Anterior vena cava (tissue), 1 donor: Measurements from ENCODE around the genes TAFA3, DCLRE1B and DENND2C.

DNA sequence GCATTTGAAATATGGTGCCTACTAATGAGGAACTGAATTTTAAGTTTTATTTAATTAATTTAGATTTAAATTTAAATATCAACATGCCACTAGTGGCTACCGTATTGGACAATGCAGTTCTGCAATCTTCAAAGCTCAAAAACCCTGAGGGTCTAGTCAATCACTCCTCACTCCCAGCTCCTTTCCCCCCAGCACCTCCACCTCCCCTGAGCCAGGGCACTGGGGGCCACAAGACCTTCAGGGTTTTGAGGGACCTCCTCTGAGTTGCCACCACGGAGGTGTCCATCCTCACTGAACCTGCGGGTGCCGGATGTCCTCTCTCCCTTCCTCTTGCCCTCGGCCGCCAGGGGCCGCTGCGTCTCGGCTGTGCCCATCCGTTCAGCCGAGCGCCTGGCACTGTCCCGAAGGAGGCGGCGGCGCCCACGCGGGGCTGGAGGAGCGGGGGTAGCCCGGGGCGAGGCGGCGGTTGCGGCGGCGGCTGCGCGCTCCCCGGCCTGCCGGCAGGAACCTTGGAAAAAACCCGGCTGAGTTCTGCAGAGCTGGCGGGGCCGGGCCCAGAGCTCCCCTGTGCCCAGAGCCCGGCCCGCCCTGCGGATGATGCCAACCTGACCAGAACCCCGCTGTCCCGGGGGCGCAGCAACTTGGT, at the start of gene TAFA3:
TAFA3 (plus strand) TSS at position 396 of the 646 bp plus-strand sequence.
- PRO-cap, result no peak

GRCh38 chr1:112928942-112929546, 27.0 kb downstream of the SLC16A1 start:
- PRO-cap, result no peak

DNA sequence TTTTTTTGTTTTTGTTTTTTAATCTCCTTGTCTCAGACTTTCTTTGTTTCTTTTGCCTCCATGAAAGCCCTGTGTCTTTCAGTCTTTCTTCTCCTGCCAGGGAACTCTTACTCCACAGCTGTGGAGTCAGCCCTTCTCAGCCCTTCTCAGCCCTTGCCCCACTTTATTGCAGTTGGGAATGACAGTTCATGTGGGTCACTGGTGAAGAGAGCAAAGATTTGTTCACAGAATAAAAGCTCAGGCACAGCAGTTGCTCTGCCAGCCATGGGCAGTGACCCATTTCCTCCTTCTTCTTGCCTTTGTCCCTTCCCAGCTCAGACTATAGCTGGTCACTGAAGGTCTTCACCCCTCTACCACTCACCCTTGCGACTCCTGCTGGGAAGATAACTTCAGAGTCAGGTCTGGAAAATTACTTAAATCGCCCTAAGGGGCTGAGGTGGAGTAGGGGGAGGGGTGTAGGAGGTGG, 29.4 kb upstream of the LRIG2 start:
- PRO-cap, result no peak

DNA sequence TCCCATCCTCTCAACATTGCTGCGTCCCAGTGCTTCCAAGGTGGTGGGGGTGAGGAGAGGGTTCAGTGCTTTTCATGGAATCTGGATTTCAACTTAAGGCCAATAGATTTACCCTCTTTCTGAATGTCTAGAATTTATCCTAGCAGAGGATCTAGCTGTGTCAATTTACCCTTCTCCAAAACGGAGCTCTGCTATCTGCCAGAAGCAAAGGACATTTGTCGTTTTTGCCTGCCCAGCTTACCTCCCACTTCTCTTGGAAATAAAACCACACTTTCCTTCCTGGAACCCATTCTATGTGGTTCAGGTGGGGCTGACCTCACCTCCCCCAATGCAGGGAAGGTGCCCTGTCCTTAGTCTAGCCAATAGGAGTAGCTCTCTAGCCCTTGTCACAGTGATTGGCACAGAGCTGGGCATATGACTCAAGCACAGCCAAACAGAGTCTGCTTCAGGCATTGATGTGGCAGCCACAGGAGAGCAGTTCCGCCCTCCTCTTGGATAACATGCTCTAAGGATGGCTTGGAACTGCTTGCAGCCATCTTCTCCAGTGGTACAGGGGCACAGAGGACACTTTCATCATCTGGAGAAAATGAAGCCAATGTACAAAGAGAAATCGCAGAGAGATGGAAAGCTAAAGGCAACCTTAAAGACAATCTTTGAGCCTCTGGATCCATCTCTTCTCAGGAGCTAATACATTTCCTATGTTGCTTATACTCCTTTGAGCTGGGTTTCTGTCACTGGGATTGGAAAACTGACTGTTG, 134.0 kb downstream of the LRIG2 start:
- PRO-cap, result no peak

- PRO-cap, result no peak
Measured at GRCh38 chr1:113443767-113444271, 53.5 kb downstream of the MAGI3 start.

GRCh38 chr1:113449379-113450310, 59.3 kb downstream of the MAGI3 start:
- PRO-cap, result no peak

- PRO-cap, result no peak
Measured at GRCh38 chr1:113505477-113506120, 115.3 kb downstream of the MAGI3 start.

GRCh38 chr1:113523613-113524360, 133.5 kb downstream of the MAGI3 start:
- PRO-cap, result no peak

- PRO-cap, result no peak
Measured at GRCh38 chr1:113804636-113805152, 7.6 kb downstream of the RSBN1 start.

DNA sequence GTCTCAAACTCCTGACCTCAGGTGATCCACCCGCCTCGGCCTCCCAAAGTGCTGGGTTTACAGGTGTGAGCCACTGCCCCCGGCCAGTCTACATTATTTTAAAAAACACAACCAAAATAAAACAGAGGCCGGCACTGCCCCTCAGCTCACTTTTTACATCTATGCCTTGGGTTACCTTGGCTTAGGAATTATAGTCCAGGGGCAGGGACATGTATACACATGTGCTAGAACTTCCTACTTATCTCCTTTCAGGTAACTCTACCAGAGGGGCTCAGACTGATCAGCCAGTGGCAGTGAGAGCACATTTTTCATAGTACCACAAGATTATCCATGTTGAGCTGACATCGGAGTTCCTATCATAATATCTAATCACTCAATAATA, 17.8 kb downstream of the BCL2L15 start:
- PRO-cap, result no peak

GRCh38 chr1:113904601-113905567, at the start of gene DCLRE1B:
Gene DCLRE1B, plus strand, starts transcription at chr1:113905326.
- PRO-cap, result bidirectional peak, plus-strand start at chr1:113905014, minus-strand start at chr1:113904903; bidirectional peak, plus-strand start at chr1:113905155, minus-strand start at chr1:113905207

DNA sequence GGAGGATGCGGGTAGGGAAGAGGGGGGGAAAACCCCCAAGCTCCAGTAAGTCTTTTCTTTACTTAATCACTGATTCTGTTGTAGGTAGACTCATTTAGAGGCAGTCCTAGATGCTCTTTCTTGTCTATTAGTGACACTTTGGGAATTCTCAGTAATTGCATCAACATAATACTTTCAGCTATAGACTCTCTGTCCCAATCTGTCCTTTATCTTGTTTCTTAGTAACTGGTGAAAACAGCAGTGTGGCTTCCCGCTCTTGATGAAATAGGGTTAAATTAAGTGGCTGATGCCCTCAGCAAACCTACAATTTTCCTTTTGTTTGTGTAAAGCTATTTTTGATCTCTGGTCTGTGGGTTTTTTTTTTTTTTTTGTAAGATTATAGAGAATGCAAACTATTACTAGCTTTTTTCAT, 1.7 kb downstream of the HIPK1 start:
- PRO-cap, result no peak

DNA sequence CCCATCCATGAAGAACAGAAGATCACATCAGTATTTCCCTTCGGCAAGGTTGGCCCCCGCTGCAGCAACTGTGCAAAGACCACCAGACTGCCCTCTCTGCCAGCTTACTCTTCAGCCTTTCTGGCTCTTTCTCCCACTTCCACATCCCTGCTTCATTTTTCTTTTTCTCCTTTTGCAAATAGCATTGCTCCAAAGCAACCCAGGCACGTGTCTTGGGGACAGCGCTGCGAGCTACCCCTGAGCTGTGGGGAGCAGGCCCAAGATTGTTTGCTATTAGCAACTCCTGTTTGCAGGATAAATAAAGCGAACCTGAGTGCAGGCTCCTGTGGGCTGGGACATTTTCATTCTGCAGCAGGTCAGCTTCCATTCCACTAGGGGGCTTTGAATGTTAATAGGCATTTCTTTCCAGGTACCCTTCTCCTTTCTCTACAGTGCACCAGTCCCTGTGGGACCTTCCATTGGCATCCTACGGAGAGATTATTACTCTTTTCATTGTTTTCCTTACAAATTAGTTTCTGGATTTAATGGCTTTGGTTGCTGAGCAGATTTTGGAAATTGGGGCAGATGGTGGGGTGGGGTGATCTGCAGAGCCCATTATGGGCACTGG, 53.9 kb downstream of the OLFML3 start:
- PRO-cap, result no peak

- PRO-cap, result no peak
Measured at GRCh38 chr1:114036396-114036694, 57.1 kb downstream of the OLFML3 start.

- PRO-cap, result no peak
Measured at GRCh38 chr1:114235942-114236276, 82.2 kb upstream of the SYT6 start.

DNA sequence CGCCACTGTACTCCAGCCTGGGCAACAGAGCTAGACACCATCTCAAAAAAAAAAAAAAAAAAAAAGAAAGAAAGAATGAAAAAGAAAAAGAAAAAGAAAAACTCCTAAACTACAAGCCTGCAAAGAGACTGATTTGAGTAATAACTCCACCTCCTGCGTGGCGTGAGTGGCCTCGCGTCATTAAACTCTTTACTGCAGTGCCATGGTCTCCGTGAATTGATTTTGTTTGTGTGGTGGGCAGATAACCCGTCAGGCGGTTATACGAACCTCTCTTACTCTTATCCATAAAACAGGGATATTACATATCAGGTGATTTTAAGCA, 91.9 kb downstream of the TRIM33 start:
- PRO-cap, result no peak

- PRO-cap, result no peak
Measured at GRCh38 chr1:114508544-114509442, 2.2 kb downstream of the TRIM33 start.

DNA sequence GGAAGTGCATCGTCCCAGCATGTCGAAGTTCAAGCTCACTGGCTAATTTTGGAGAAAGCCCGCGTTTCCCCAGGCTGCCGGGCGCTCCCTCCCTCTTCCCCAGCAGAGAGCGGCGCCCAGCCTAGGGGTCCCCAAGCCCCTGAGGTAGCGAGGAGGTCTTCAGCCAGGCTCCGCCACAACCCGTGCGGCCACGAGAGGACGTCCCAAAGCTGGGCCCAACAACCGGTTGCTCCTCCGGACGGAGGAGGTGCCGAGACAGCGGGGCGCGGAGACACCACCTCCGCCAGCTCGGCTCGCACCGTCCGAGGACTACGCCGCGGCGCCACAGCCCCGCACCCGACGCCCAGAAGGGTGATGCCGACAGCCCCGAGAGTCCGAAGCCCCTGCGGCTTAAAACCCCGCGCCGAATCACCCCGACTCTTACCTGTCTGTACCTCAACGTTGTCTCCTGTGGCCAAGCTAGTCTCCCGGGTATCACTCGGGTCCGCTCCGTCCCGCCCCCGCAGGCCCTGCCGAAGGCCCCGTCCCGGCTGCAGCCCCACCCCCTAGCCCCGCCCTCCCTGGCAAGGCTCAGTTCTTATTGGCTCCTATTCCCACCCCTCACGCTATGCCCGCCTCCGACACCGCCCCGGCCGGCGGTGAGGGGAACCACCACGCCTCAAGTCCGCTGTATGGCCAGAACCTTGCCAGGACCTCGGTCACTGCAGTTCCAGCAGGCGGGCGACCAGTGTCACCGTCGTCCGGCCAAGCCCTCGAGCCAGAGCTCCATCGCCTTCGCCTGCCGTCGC, at the start of gene DENND2C:
DENND2C (minus strand) TSS at position 491 of the 788 bp plus-strand sequence.
- PRO-cap, result bidirectional peak, plus-strand start at position 678 of the sequence, minus-strand start at position 511 of the sequence

DNA sequence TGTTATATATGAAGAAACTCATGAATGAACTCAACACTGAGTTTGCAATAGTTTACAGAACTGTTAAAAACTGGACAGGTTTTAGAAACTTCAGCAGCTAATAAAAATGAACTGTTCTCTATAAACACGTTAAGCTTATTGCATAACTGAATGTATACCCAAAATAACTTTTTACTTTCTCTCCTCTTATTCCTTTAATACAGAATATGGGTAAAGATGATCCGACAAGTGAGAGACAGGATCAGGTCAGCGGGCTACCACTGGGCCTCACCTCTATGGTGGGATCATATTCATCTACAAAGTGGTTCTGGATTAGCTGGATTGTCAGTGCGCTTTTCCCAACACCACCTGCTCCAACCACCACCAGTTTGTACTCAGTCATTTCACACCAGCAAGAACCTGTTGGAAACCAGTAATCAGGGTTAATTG, 778 bp downstream of the NRAS start:
- PRO-cap, result no peak

GRCh38 chr1:114741833-114742282, 15.9 kb downstream of the CSDE1 start:
- PRO-cap, result no peak